Fibroblast of villous mesenchyme (primary cell): ENCODE measurements around a stretch of chr12.

- CAGE, long polyA plus RNA = no peak
These were observed 210.0 kb upstream of the EEA1 start for GRCh38 chr12:93139030-93139482.

DNA sequence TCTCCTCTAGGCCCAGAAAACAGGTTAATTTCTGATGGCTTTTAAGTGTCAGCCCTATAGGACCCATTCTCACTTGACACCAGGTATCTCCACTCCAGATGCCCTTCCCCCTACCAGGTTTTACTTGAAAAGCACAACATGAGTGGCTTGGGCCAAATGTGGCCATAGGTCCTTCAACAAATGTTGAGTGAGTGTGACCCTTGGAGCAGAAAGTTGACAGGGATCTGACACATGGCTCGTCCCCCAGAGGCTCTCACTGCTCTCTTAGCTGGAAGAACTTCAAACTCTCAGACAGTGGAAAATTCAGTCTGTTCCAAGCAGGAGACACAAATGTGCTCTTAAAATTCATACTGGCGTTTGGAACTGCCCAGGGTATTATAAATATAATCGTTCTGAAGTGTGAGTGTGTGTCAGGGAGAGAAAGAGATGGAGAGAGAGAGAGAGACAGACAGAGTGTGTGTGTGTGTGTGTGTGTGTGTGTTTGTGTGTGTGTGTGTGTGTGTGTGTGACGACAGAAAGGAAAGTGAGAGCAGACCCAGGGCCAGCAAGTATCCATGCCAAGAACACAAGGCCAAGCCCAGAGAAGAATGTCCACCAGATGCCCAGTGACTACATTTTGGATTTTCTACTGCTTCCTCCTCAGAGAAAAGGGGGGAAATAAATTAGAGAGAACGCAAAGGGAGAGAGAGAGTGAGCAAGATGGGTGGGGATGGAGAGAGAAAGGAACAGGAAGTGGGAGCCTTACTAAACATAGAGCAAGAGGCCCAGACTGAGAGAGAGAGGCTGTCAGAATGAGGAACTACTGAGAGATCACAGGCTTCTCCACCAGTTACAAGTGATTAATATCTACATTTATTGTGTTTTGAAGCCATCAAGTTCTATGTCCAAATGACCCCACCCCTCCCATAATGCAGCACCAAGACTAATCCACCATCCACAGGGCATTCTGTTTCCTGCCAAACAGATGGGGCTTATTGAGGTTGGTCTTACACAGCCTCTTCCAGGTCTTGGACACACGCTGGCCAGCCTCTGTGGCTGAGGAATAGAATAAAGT is 193.6 kb upstream of the NUDT4 start:
- CAGE, long polyA plus RNA = no peak

DNA sequence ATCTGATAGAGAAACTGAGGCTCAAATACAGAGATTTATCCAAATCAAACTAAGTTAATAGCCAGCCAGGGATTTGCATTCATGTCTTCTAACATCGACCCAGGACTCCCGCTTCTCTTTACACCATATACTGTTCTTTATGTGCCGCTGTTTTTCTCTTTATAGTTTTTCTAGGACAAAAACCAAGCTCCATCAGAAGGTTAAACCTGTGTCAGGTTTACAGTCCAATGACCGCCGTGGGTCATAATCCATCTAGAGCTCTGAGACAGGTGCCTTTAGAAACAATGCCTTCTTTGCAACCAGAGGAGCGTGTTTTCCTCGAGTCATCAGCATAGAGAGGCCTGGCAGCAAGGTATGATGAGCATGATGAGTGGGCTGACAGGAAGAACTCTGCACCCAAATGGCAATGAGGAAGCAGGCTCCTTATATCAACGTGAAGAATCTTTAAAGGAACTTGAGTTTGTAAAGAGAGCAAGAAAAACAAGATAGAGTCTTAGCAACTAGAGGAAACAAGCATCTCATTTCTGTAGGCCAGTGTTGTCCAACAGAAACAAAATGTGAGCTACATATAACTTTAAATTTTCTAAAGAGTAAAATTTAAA is 60.5 kb upstream of the NUDT4 start:
- CAGE, long polyA plus RNA = no peak

DNA sequence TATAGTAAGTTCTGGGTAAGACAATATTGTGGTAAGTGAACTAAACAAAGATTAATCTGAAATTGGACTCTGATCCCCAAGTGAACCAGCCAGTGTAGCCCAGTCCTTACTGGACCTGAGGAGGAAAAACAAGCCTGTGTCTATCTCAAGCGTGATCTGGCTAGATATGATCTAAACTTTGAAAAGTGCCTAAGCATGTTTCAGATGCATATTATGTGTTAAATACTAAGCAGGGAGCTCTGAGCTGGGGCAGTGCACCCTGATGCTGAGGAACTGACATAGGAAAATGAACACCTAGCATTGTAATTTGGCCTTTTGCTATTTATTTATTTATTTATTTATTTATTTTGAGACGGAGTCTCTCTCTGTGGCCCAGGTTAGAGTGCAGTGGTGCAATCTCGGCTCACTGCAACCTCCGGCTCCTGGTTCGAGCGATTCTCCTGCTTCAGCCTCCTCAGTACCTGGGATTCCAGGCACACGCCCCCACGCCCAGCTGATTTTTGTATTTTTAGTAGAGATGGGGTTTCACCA is 3.3 kb upstream of the NUDT4 start:
- CAGE, long polyA plus RNA = no peak

- CAGE, long polyA plus RNA = no peak
These were observed 1.5 kb downstream of the NUDT4 start for GRCh38 chr12:93379322-93379585.

GRCh38 chr12:93571378-93571832 is 1.1 kb upstream of the SOCS2 start:
- CAGE, long polyA plus RNA = no peak

GRCh38 chr12:93571833-93571954 is 781 bp upstream of the SOCS2 start:
- CAGE, long polyA plus RNA = no peak

GRCh38 chr12:93583497-93583696 is 10.9 kb downstream of the SOCS2 start:
- CAGE, long polyA plus RNA = no peak

DNA sequence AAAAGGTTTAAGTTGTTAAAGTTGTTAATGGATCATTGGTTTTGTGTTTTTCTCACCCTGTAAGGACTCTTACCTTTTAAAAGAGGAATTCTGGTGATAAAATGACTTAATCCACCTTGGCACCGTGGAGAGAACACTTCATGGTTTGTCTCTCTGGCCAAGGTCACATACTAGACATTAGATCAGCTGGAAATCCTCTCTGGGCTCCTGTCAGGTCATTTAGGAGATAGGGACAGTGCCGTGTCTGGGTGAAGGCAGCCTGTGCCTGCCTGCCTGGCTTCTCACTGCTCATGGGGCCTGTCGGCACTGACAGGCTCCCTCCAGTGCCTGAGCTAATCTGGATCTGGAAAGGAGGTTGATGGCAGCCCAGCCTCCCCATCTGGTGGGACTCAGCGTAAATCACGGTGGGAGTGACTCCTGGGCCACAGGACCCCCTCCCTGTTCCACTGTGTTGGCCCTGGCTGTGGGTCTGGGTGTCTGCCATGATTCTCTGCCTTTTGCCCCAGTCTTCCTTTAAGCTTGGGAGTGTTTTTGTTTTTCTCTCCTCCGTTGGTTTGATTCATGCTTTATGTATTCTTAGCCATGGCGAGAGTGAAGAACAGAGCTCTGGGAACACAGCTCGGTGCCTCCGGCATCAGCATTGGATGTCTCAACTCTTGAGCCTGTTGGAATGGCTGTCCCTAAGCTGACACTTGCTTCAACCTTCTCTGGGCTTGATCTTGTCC is 5.8 kb downstream of the CRADD start:
- CAGE, long polyA plus RNA = no peak

- CAGE, long polyA plus RNA = no peak
These were observed 7.7 kb downstream of the CRADD start for GRCh38 chr12:93684848-93685303.

- CAGE, long polyA plus RNA = no peak
These were observed 60.4 kb downstream of the CRADD start for GRCh38 chr12:93737687-93737939.

- CAGE, long polyA plus RNA = no peak
These were observed 65.1 kb downstream of the CRADD start for GRCh38 chr12:93741800-93743060.

DNA sequence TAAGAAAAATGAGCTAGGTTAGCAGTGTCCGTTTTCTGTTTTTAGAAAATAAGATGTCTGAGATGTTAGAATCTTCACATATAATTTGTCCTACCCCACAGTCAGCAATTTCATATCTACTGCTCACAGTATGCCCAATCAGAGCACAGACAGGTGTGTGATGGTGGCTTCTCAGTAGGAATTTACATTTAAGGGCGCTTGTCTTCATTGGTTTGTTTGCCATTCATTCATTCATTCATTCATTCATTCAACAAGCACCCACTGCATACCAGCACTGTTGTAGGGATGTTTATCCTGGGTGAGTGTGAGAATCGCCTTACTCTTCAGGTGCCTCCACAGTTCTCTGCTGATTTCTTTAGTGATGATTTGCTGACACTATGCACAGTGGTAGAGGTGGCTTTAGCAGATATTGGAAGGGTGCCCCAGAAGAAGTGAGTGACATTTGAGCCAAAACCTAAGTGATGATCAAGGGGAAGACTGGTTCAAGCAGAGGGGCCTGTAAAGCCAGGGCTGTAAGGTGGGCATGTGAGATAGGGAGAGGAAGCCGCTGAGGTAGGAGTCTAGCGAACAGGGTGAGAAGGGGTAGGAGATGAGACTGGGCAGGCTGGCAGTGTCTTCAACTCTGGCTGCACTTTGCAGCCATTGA is 83.4 kb downstream of the CRADD start:
- CAGE, long polyA plus RNA = no peak

DNA sequence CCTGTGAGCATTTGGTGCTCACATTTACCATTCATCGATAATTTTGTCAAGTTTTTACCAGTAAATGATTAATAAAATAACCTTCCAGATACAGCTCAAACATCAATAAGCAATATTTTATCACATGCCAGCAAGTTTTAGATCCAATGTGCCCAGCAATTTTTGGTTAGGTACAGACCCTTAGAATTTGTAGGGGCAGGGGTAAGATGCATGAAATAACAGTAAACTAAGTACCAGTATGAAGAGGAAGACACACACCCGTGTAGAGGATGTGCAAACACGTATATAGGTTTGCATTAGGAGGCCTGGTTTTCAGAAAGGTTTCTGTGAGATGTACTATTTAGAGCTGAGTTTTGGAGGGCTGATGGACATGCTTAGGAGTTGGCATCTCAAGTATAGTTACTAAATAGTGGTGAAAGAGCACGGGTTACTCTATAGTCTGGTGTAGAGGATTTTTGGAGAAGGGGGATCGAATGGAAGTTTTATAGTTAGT is 98.0 kb downstream of the CRADD start:
- CAGE, long polyA plus RNA = no peak

DNA sequence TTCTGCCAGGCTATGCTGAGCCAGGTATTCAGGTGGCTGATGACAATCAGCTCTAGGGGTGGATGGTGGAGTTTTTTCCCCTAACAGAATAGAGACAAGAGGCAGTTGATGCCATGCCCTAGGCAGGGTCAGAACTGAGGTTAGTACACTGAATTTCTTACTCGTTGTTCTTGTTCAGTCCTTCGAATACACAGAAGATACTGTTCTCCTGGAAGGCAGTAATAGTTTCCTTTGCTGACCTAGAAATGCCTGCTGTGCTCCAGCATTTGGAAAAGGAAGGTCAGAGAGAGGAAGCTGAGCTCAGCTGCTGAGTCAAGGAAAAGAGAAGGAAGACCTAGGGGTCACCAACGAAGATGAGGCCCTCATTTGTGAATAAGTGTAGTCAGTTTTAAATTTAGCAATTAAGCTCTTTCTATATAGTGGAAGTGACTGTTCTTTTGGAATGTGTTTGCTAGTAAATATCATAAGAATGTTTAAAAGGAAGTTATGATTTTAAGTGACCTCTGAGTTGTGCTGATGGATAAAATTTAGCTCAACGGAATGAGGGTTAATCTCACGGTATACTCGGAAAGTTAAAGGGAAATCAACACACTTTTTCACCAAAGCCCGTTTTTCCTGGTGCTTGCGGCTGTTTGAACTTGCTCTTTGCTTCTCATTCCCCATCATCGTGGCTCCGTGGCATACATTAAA is 100.2 kb downstream of the CRADD start:
- CAGE, long polyA plus RNA = no peak

- CAGE, long polyA plus RNA = no peak
These were observed 107.2 kb downstream of the CRADD start for GRCh38 chr12:93784329-93784865.

GRCh38 chr12:93803294-93804005 is 126.3 kb downstream of the CRADD start:
- CAGE, long polyA plus RNA = no peak

DNA sequence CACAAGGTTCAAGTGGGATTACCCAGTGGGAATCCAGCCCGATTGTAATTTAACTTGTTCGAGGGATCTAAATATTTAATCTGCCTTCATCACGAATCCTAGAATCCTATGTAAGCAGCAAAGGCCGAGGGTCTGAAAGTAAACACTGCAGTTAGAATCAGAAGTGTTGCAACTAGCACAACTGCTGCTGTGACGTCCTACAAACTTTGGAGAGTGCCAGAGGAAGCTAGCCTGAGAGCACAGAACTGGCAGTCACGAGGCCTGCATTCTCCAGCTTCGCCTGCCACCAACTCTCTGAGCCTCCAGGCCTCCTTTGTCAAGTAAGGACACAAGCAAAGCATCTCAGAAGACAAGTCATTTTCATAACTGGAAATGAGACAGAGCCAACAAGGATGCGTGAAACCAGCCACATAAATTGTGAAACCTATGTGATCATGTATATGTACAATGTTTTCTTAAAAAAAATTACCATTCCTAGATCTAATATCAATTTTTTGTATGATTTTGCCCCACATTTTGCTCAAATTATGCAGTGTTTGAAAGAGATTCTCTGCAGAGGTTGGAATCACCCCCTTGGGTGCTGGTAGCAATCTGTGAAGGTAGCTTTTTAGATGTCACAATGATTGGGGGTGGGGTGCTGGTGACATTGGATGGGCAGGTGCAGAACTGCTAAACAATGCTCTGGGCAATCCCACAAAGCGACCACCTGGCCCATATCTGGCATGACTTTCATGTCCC is 137.4 kb downstream of the CRADD start:
- CAGE, long polyA plus RNA = no peak

DNA sequence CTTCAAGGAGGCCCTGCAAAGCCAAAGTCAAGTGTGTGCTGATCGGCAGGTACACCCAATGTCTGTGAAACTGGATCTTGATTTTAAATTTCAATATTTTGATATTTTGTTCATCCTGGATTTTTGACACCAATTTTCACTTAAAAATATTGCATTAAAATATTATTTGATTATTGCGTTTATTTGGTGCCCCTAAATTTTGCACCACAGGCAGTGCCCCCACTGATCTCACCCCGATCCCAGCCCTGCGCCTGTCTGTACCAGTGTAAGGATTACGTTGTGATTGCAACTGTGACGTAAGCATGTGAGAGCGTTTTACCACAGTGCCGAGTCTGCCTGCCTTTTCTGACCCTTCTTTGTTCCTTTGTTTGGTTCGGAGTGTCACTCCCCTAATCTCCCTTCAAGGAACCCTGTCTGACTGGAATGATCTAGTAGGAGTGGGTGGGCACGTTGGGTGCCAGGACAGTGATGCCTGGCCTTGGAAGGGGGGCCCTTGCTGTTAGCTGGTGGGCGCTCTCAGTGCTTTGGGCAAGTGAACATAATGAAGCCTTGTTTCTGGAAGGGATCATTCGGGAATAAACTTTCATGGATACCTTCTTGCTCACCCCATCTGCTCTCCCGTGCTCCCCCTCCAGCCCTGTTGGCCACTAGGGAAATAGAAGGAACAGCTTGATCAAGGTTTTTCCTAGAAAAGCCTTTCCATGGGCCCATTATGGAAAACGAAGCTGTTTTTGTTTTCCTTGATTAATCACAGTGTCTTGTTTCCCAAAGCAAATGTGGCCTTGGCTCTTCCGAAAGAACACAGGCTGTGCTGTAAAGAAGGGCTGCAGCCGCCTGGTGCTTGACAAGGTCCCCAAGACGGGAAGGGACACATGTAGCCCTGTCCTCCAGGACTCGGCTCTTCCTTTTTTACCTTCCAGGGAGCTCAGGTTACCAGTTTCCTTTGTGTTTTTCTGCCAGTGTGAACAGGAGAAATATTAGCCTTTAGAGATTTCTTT is 215.3 kb downstream of the CRADD start:
- CAGE, long polyA plus RNA = no peak

GRCh38 chr12:94063089-94063744 is 85.2 kb upstream of the PLXNC1 start:
- CAGE, long polyA plus RNA = no peak